ENCODE measurements around a stretch of chr16.

DNA sequence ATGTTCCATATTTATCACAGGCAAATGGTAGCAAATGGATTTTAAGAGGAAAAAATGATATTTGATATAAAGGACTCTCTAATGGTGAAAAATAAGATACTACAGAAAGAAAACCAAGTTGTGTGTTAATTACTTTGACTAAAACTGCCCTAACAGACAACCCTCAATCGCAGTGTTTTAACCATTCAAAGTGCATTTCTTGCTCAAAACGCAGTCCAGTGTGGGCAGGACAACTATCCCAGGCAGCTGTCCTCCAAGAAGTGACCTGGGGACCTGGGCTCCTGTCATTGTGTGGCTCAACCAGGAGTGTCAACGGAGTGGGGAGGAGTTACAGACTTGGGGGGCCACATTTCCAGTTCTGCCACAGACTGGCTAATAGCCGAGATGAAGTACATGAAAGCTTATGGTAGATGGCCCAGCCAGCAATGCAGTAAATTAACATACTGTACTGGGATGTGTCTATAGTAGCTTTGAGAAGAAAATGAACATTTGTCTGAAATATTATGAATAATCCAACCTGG lies 119.5 kb downstream of the MRTFB start:
- PRO-cap, result no peak

- PRO-cap, result no peak
Observed at GRCh38 chr16:14223110-14223798, 152.1 kb downstream of the MRTFB start.

- PRO-cap, result bidirectional peak, plus-strand start at chr16:14285335, minus-strand start at chr16:14285337
Observed at GRCh38 chr16:14284857-14285425, 213.8 kb downstream of the MRTFB start.

DNA sequence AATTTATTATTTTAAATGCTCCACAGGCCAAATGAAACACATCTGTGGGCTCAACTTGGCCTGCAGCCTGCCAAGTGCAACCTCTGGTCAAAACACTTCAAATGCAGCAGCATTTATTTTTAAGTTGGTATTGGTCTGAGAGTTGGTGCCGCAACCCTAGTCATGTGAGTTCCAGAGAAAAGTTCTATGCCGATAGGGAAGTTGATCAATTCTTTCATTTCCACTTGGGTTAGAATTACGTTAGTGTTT lies 220.9 kb downstream of the MRTFB start:
- PRO-cap, result no peak

- PRO-cap, result no peak
Observed at GRCh38 chr16:14418676-14419360, 211.2 kb downstream of the PARN start.

- PRO-cap, result no peak
Observed at GRCh38 chr16:14824486-14824879, 9.0 kb upstream of the NOMO1 start.

- PRO-cap, result no peak
Observed at GRCh38 chr16:14988023-14988813, 13.4 kb downstream of the PDXDC1 start.

DNA sequence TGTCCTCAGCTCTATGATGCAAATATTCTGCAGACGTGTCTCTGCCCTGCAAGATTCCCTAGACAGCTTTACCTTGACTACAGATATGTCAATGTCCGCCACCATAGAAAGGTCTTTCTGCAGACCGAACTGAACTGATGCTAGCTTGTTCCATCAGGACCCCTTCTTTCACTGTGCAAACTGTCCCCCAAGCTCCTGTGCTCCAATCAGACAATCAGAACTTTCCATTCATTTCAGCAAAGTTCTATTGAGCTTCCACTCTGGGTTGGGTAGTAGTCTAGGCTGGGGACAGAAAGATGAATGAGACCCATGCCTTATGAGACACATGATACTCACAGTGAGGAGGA lies 75.1 kb upstream of the RRN3 start:
- PRO-cap, result no peak

- PRO-cap, result no peak
Observed at GRCh38 chr16:15398641-15399346, 3.2 kb downstream of the MPV17L start.

DNA sequence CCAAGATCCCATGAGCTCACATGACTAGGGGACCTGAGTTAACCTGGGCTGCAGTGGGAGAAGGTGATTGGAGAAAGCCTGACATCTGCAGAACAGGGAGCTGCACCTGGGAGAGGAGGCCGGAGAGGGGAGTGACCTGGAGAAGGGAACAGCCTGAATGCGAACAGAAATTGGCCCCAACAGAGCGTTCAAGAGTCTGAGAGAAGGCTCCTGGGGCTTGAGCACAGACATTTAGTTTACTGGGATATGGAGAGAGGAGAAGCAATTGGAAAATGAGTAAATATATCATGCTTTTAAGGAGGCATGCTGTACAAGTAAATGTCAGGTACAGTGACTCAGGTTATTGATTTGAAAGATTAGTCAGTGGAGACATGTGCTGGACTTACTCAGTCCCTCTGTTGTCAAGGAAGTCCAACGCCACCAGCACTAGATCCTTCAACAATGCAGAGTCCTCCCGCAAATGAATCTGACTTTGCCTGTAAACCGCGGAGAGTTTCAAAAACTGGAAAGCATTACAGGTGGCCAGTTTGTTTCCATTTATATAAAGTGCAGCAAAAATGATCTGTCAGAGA lies 28.2 kb downstream of the BMERB1 start:
- PRO-cap, result no peak

DNA sequence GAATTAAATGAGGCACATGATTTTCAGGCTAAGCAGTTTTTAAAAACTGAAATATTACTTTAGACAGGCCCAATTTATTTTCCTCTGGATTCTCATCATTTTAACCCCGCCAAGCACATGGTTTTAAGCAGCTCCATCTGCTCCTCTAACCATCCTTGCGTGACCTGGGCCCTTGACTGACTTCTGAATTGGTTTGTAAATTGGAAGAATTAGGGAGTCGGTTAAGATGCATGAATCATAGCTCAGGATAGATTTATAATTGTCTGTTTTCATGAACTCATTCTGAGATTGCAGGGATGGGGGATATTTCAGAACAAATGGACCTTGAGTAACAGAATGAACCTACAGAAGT lies 59.4 kb downstream of the BMERB1 start:
- PRO-cap, result no peak

DNA sequence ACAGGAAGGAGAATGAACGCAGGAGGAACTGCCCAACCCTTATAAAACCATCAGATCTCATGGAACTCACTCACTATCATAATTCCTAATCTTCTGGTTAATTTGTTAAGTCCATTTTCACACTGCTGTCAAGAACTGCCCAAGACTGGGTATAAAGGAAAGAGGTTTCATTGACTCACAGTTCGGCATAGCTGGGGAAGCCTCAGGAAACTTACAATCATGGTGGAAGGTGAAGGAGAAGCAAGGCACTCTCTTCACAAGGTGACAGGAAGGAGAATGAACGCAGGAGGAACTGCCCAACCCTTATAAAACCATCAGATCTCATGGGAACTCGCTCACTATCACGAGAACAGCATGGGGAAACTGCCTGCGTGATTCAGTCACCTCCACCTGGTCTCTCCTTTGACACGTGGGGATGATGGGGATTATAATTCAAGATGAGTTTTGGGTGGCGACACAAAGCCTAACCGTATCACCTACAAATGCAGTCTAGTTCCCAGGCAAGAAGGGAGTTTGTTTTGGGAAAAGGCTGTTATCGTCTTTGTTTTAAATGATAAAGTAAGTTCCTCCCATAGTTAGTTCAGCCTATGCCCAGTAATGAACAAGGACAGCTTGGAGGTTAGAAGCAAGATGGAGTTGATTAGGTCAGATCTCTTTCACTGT lies 68.9 kb downstream of the MARF1 start:
- PRO-cap, result no peak

GRCh38 chr16:15601263-15601900 lies 41.6 kb downstream of the MARF1 start:
- PRO-cap, result no peak

GRCh38 chr16:15601975-15602622 lies 40.9 kb downstream of the MARF1 start:
- PRO-cap, result no peak

GRCh38 chr16:15650729-15651447 lies 843 bp downstream of the NDE1 start:
- PRO-cap, result no peak

DNA sequence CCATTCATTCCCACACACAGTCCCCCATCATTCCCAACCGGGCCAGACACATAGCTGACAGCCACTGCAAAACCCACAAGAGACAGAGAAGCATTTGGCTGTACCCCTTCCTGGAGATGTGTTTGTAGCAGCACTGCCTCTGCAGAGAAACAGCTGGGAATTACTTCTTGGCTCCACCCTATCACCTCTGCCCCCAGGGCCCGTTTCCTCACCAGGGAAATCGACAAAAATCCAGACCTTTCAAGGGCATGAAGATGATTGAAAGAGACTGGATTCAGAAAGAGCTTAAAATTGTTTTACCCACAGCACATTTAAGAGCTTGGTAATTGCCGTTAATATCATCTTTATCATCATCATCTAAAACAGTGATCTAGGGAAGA lies 46.3 kb downstream of the MYH11 start:
- PRO-cap, result no peak

GRCh38 chr16:15822887-15823796 lies 33.7 kb downstream of the MYH11 start:
- PRO-cap, result no peak

DNA sequence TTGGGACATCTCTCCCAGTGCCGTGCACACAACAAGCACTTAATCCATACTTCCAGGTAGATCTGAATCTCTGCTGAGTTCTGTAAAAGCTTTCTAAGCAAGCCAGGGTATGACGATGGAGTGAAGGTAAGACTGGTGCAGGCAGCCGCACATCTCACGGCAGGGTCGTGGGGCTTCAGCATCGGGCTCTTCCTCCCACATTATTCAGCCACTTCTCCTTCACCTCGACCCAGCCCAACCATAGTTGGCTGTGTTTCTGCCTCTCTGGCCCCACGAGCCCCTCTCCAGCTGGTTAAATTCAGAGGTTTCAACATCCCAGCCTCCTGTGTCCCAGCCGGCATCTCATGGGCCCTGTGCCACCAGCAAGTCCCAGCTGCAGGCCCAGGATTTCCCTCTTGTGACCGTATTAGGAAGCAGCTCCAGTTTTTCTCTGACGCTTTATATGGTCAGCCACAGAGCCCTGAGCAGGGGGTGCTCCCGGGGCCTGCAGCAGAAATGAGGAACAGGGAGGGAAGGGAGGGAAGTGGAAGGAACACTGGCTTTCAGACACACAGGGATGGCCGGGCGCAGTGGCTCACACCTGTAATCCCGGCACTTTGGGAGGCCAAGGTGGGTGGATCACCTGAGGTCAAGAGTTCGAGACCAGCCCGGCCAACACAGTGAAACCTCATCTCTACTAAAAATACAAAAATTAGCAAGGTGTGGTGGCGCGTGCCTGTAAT lies 27.4 kb downstream of the MYH11 start:
- PRO-cap, result no peak

- PRO-cap, result no peak
Observed at GRCh38 chr16:15847617-15847872, 9.3 kb downstream of the MYH11 start.

- PRO-cap, result no peak
Observed at GRCh38 chr16:15855710-15856186, 1.1 kb downstream of the MYH11 start.

Measured in neural crest cell (in vitro differentiated cells).